Cerebellum (tissue), 5 donors: ENCODE data around the genes SMIM5, TRIM47 and FOXJ1.

DNA sequence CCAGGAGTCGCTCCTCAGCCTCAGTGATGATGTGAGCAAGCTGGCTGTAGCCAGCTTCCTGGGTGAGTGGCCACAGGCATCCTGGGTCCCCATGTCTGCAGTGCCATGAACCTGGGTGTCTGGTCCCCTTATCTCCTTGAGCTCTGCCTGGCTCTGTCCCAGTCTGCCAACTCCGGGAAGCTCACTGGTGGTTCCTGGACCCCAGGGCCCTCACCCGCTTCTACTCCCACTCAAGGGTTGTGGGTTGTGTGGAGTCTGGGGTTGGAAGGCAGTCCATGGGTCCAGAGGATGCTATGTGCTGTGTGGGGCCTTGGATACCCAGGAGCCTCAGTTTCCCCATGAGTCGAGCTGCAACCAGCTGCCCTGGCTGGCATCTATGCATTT is 11.7 kb upstream of the SMIM5 start:
- PRO-cap, 3 experiments, result no peak in any of the 3 experiments
- RAMPAGE, long total RNA, result no peak

DNA sequence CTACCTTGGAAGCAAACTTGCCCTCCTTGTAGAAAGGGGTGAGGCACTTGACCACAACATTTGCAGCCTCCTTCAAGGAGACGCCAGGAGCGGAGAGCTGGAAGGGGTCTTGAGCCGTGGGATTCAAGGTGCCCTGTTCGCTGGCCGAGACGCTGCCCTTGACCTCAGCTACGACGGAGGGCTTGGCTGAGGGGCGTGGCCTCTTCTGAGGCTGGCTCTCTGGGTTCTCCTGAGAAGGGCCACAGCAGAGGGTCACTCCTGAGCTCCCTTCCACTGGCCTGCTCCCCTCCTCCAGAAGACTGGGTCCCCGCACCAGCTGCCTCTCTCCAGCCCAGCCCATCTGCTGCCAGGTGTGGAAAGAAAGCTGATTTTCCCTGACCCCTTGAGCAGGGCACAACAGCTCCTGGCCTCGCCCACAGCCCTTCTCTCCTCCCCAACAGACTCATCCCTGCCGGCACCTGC is 5.0 kb upstream of the SMIM5 start:
- PRO-cap, 3 experiments, result no peak in any of the 3 experiments
- RAMPAGE, long total RNA, result no peak

GRCh38 chr17:75633348-75634324 is at the start of gene SMIM5:
TSS of gene SMIM5 (plus strand) at chr17:75633434.
- PRO-cap, 3 experiments, result no peak in any of the 3 experiments
- RAMPAGE, long total RNA, result no peak

DNA sequence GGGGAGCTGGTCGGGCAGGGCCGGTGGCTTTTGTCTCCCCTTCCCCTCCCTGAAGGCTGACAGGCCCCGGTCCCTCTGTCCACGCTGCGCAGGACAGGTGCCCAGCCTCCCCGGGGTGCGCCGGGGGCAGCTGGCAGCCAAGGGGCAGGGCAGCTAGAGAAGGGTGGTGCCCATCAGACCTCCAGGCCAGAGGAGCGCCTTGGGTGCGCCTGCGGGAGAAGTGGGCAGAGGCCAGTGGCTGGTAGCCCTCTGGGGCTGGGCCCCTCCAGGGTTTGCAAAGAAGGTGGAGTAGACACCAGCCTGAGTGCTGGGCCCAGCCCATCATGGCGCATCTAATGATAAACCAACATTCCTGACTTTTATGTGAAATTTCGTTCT is 375 bp downstream of the ITGB4 start:
- PRO-cap, 3 experiments, result no peak in any of the 3 experiments
- RAMPAGE, long total RNA, result no peak

DNA sequence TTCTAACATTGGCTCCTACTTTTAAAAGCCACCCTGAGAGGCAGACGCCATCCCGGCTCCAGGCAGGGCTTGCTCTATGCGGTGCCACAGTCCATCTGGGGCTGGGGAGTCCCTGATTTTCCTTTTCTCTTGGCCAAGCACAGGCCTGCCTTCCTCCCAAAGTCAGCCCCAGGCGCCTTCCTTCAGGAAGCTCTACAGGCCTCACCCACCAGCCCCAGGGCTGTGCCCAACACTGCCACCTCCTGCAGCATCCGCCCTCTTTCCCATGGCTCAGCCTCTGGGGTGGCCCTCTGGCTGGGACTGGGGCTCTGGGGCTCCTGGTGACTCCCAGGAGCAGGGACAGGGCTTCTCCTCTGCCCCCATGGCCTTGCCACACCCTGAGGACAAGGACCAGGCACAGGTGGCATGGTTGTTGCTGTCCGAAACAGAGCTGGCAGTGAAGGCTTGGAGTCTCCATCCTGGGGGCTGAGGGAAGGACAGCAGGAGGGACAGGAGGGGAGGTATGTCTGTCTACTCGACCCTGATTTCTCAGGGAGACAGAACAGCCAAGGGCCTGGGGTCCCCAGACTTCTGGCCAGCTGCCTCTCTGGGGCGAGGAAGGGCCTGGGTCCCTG is 871 bp downstream of the ITGB4 start:
- PRO-cap, 3 experiments, result no peak in any of the 3 experiments
- RAMPAGE, long total RNA, result no peak

- PRO-cap, 3 experiments, result no peak in any of the 3 experiments
- RAMPAGE, long total RNA, result no peak
Measured at GRCh38 chr17:75814825-75815470, 29.3 kb downstream of the UNC13D start.

DNA sequence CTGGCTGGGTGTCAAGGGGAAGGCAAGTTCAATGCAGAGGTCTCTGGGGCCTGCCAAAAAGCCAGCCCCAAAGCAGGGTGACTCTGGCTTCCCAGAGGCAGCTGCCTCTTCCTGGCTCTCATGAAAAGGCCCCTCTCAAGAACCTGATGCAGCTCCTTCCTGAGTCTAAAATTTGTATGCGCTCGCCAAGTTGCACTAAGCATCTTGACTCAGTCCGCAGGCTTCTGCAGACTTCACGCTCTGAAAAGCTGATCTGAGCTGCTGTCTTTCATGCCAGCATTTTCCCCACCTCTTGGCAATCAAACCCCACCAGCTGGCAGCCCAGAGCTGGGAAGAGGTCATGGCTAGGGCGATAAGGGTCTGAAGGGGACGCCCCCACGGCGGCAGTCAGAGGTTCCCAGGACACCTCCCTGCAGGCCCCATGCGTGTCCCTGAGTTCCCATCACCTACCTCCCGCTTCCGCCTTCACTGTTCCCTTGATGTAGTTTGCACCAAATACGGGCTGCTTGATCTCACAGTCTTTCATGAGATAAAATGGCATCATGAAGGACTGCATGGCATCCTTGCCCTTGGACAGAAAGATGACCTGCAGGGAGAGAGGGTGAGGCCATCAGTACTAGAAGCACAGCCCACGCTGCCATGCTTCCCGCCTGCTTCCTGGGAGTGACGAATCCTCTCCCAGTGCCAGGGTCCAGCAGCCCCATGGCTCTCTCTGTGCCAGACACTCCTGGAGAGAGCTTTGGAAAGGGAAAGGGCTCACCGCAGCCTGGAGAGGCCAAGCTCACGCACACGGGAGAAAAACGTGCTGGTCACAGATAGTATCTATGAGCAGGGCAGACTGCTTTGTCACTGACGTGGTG is 5.2 kb upstream of the UNC13D start:
- PRO-cap, 3 experiments, result no peak in any of the 3 experiments
- RAMPAGE, long total RNA, result no peak

GRCh38 chr17:75878254-75879301 is at the start of gene TRIM47:
TSS of gene TRIM47 (minus strand) at chr17:75878581.
- PRO-cap, 3 experiments, result peak in 3 of 3 experiments; most common plus-strand start chr17:75878729 (in 1); most common minus-strand start chr17:75878574 (in 2)
- RAMPAGE, long total RNA, result no peak

DNA sequence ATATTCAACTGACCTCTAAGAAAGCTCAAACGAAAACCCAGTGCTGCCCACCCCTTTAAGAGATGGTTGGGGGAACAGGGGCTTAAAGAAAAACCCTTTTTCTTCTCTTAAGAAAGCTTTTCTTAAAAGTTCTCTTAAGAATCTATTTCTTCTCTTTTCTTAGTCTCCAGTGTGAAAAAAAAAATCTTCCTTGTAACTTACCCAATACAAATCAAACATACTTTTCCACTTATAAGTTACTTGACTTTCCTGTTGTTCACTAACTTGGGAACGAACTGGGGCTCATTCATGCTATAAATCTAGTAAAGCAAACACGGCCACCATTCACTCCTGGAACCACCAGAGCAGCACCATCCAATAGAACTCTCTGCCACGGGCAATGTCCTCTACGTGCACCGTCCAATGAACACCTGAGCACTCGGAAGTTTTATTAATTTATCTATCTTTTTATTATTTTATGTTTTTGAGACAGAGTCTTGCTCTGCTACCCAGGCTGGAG is 20.8 kb downstream of the SRP68 start:
- PRO-cap, 3 experiments, result no peak in any of the 3 experiments
- RAMPAGE, long total RNA, result no peak

- PRO-cap, 3 experiments, result no peak in any of the 3 experiments
- RAMPAGE, long total RNA, result no peak
Measured at GRCh38 chr17:76055928-76056571, 16.3 kb downstream of the SRP68 start.

DNA sequence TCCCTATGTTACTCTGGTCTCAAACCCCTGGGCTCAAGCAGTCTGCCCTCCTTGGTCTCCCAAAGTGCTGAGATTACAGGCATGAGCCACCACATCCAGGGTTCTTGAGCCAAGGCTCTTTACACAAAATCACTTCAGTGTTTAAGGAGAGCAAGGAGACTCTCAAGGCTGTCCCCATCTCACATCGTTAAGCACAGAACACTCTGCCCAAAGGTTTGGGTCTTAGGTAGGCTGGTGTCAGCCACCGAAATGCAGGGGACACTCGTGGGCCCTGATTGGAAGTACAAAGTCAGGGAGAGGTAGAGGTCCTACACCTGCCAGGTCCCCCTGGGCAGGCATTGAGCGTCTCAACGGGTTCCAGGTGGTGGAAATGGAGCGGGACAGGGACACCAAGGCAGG is 315 bp upstream of the ZACN start:
- PRO-cap, 3 experiments, result no peak in any of the 3 experiments
- RAMPAGE, long total RNA, result no peak

GRCh38 chr17:76087970-76088451 is 9.0 kb downstream of the ZACN start:
- PRO-cap, 3 experiments, result no peak in any of the 3 experiments
- RAMPAGE, long total RNA, result no peak

DNA sequence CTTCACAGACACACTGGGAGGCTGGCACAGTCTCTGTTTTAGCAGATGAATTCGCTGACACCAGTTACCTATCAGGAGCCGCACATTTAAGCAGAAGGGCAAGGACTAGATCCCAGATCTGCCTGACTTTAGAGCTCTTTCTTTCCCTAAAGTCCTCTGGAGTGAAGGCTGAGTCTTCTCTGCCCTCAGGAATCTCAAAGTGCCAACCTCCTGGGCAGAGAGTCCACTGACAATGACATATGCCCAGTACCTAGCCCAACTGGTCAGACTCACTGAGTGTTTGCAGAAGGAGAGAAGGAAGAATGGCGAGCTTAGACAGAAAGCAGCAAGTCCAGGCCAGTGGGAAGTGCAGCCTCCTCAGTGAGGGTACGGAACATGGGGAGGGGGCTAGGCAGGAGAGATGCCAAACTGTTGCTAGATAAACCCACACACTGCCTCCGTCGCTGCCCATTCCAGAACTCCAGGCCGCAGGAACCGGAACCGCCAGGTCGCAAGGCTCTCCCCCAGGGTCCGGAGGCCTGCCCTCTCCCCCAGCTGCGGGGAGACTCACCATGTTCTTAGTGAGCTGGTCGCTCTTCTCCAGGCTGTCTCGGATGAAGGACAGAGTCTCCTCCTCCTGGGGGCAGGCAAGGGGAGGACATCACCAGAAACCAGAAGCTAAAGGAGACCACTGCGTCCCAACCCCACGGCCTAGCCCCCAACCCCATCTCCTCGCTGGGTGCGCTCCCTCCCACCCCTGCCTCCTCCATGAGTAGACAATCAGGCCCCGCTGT is 590 bp downstream of the EXOC7 start:
- PRO-cap, 3 experiments, result no peak in any of the 3 experiments
- RAMPAGE, long total RNA, result no peak

GRCh38 chr17:76140784-76141697 is at the start of gene FOXJ1:
TSS of gene FOXJ1 (minus strand) at chr17:76141245.
- PRO-cap, 3 experiments, result peak in 1 of 3 experiments; most common minus-strand start chr17:76141245 (in 1)
- RAMPAGE, long total RNA, result no peak

DNA sequence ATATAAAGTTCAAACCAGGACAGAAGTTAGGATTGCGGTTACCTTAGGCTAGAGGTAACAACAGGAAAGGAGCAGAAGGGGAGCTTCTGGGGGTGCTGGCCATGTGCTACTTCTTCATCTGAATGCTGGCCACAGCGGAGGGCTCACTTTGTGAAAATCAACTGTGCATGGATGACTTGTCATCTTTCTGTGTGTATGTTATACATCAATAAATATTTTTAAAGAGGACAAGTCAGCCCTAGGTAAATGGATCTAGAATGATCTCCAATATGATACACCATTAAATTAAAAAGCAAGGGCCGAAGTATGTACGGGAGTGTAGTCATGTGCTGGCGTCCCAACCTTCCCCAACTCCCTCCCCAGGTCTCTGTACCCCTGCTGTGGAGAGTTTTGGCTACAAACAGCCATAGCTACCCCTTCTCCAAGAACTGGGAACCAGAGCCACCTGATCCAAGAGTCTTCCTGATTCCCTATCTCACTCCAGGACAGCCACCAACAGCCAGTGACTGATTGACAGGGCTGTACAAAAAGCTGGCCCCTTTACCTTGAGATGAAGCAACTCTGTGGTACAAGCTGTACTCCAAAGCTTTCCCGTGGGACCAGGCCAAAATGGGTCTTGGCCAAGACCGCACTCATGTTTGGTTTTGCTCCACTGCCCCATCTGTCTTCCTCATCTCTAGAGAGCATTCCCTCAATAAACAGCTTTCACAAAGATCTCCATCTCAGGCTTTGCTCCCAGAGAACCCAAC is 43.8 kb downstream of the RNF157 start:
- PRO-cap, 3 experiments, result no peak in any of the 3 experiments
- RAMPAGE, long total RNA, result no peak

GRCh38 chr17:76199343-76199867 is 40.9 kb downstream of the RNF157 start:
- PRO-cap, 3 experiments, result no peak in any of the 3 experiments
- RAMPAGE, long total RNA, result no peak

GRCh38 chr17:76261568-76262296 is 3.4 kb upstream of the UBALD2 start:
- PRO-cap, 3 experiments, result no peak in any of the 3 experiments
- RAMPAGE, long total RNA, result no peak

DNA sequence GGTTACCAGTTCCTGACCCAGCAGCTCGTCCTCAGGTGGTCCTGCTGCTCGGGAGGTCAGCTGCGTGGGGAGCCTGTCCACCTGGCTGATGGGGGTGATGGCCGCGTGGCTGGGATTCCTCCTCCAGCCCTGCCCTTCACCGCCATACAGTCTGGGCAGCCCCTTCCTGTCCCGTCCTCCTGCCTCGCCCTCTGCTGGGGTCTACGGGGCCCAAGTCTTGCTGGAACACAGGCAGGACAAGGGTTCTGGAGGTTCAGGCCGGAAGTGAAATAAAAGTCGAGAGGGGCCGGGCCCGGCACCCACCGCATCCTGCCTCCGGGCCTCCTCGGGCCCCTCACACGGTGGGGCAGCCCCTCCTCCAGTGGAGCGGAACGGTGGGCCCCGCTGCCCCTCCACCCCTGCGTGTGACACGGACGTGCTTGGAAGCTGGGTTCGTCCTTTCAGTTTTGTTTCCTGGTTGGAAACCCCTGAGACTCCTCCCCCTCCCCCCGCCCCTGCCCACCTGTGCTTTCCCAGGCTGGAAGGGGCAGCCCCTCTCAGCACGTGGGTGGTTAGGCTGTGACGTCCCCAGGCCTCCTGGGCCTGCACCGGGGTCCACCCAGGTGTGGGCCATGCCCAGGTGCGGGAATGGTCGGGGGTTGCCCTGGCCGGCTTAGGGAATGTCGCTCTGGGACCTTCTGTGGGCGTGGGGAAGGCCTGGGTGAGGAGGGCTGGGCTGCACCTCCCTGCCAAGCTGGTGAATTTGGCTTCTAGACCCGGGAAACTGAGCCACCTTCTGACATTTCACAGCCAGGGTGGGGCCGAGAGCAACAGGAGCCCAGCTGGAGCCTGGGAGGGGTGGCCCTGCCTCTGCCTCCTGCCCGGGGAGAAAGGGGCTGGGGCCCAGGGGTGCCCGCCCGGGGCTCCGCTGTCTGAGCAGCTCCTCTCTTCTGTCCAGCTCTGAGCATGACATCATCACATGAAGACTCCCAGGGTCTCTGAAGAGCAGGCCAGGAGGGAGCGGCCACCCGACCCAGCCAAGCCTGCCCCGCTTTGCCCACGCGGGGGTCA is 7.0 kb downstream of the UBALD2 start:
- PRO-cap, 3 experiments, result no peak in any of the 3 experiments
- RAMPAGE, long total RNA, result no peak

GRCh38 chr17:76272867-76273210 is 7.7 kb downstream of the UBALD2 start:
- PRO-cap, 3 experiments, result no peak in any of the 3 experiments
- RAMPAGE, long total RNA, result no peak

DNA sequence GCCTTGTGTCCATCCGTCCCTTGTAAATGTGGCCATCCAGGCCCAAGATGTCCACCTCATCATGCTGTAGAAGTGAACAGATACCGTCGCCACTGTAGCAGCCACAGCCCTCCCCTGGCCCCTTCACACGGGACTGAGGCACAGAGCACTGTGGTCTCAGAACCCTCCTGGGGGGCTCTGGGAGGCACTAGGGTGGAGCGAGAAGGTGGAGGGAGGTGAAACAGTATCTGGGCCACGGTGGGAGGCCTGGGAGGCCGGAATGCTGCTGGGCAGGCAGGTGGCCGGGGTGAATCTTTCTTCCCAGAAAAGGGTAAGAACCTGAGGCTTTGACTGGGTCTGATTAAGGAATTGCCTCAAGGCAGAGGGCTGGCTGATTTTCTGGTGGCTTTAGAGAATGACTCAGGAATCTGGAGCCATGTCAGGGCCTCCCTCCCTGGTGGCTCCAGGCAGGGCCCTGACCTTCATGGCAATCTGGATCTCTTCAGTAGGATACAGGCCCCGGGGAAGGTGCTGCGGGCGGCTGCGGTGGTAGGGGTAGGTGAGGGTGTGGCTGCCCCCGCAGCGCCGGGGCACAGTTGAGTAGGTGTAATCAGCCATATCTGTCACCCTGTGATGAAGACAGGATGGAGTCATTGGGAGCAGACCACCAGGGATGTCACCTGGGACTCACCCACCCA is 11.7 kb downstream of the UBALD2 start:
- PRO-cap, 3 experiments, result no peak in any of the 3 experiments
- RAMPAGE, long total RNA, result no peak